Cardiac ventricle fibroblast (primary cell): ENCODE measurements around the genes CRBN and BHLHE40.

DNA sequence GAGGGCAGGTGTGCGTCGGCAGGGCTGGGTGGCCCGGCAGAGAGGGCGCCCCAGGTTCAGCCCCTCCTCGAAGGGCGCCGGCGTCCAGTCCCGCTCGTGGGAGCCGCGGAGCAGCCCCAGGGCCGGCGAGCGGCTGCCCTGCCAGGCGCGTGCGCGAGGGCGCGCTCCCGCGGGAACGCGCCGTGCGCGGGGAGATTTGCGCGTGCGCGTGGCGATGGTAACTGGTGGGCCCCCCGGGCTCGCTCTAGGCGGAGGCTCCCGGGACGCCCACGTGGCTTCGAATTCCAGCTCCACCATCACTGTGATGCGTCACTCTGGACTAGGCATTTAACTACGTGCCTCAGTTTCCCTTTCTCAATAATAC, 1.6 kb downstream of the CHL1 start:
- RAMPAGE, long total RNA = no peak

GRCh38 chr3:232771-233311, 36.3 kb downstream of the CHL1 start:
- RAMPAGE, long total RNA = no peak

GRCh38 chr3:1805171-1805709, 293.4 kb upstream of the CNTN4 start:
- RAMPAGE, long total RNA = no peak

DNA sequence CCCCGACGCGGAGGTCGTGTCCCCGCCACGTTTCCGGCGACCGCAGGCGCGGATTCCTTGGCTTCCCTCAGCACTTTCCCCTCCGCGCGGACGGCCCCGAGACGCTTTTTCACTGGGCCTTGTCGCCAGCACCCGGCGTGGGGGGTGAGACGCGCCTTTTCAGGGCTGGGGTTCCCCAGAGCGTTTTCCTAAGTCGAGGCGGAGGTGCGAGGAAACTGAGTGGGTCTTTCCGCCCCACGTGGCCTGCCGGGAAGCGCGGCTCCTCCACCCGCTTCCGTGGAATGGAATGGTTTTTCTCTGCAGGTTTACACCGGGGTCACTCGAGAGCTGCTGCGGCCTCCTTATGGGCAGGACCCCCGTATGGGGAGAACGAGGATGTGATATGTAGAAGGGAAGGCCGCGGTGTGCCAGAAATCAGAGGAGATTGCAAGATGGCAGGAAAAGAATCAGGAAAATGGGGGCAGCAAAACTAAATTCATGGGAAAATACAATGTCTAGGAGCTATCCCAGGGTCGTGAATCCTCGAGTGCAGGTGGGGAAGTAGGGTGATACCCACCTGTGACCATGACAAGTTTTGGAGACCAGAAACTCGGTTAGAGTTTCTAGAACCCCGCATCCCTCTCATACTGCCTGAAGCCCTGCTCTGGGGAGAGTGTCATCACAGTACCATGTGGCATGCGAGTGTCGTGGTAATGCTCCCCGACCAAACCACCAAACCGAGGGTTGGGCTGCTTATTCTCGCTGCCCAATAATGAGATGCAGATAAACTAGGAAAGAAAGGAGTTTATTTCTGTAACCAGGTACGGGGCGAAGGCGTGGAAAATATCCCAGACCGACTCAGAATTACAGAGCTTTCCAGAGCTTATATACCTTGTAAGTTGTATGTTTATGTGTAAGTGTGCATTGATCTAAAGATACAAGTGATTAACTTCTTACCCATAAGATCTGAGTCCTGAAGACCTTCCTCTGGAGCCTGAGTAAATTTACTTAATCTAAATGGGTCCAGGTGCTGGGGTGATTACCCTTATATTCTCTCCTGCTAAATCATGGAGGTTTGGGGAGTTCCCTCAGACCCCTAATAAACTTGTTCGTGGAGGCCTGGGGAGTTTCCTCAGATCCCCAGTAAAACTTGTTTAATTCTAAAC, 778 bp downstream of the TRNT1 start:
- RAMPAGE, long total RNA = no peak

DNA sequence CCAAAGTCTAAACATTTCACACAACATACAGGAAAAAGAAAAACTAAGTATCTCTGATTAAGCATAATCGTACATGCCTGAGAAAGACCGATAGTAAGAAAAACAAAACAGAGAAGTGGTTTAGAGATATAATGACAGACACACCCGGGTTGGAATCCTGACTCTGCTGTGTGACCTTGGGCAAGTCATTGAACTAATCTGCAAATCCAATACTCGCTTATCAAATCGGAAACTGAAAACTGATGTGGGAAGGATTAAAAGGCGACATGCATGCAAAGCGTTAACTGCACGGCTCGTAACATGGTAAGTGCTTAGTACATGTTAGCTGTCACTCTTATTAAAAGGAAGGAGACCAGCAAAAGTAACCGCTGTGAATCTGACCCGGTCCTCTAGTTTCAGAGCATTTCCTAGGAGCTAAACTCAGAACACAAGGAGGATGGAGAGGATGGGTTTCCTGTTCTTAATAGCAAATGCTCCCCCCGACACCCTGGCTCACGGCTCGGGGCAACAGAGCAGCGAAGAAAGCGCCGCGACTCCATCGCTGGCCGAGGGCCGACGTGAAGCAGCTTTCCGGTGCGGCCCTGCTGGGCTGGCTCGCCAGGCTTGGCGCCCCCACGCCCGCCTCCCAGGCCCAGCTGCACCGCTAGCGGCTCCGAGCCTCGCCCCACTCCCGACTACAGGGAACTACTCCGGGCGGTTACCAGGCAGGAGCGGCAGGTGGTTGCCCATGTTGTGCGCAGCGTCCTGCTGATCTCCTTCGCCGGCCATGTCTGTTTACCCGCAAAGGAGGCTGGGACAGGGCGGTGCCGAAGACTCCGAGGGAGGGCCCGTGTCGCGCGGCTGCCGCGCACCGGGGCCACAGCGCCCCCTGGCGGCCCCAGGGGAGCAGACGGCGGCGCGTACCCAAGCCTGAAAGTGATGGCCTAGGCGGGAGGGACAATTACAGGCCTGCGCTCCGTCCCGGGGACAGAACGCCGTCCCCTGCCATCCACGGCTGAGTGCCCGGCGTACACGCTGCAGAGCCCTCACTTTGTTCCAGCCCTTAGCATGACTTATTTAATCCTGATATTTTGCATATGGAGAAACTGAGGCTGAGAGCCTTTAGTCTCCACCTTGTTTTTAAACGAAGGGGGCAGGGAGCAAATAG, at the start of gene CRBN:
TSS of gene CRBN (minus strand) at position 772 of the 1,147 bp plus-strand sequence.
- RAMPAGE, long total RNA = no peak

DNA sequence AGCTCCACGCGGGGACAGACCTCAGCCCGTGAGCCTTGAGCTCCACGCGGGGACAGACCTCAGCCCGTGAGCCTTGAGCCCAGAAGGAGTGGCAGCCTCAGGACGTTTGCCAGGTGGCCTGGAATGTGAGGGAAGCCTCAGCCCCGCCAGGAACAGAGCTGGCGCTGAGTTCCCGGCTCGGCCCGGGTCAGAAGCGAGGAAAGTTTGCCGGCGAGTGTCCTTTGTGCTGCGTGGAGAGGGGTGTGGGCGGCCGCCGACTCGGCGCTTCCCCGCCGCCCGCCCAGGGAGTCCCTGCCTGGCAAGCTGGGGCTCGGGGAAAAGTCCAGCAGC, 1.4 kb downstream of the LRRN1 start:
- RAMPAGE, long total RNA = no peak

DNA sequence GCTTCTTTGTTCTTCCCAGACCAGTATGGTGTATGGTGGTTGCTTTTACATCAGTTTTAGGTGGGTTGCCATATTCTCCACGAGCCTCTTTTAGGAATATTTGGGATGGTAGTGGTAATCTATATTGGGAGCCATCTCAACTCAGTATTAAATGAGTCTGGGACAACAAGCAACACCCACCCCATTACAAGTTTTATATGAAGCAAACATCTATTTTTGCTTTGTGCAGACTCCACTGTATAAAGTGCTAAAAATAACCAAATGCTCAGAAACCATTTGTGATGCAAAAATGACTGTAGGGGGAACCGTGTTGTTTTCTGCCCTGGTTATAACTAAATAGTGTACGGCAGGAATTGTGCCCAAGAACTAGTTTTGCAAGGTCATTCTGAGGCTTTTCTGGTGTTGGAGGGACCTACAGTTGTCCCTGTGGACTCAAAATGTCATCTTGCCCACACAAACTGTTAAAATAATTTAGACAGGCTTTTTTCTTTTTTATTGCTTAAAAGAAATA, 88.3 kb downstream of the ITPR1 start:
- RAMPAGE, long total RNA = no peak

GRCh38 chr3:4688330-4688852, 195.2 kb downstream of the ITPR1 start:
- RAMPAGE, long total RNA = no peak

- RAMPAGE, long total RNA = no peak
These were observed 220.8 kb downstream of the ITPR1 start for GRCh38 chr3:4713704-4714667.

DNA sequence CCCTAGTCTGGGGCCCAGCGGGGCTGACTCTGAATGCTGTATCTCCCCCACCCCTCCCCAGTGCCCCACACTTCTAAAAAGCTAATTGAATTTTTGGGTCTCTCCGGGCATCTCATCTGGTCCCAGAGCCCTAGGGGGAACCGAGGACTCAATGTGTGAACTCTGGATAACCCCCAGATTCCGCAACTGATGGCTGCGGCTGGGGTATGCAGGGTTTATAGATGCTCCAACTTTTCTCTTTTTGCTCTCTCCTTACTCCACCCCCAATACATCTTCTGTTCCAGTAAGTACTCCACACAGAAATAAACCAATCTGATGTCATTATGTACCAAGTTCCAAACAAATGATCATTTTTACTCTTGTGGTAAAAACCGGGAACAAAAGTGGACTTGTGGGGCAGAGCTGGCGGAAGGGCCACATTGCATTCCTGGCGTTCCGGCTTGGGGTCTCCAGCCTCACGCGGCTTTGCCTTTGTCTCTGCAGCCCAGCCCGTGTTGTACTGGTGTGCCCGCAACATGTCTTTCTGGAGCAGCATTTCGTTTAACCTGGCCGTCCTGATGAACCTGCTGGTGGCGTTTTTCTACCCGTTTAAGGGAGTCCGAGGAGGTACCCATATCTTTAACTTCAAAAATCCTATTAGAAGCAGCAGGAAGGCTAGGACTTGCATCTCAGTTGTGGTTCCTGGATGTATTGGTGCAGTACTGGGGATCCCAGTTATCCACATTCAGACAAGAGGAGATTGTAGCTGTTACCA, 184.5 kb upstream of the BHLHE40 start:
- RAMPAGE, long total RNA = no peak

GRCh38 chr3:4817611-4818496, 161.4 kb upstream of the BHLHE40 start:
- RAMPAGE, long total RNA = no peak

DNA sequence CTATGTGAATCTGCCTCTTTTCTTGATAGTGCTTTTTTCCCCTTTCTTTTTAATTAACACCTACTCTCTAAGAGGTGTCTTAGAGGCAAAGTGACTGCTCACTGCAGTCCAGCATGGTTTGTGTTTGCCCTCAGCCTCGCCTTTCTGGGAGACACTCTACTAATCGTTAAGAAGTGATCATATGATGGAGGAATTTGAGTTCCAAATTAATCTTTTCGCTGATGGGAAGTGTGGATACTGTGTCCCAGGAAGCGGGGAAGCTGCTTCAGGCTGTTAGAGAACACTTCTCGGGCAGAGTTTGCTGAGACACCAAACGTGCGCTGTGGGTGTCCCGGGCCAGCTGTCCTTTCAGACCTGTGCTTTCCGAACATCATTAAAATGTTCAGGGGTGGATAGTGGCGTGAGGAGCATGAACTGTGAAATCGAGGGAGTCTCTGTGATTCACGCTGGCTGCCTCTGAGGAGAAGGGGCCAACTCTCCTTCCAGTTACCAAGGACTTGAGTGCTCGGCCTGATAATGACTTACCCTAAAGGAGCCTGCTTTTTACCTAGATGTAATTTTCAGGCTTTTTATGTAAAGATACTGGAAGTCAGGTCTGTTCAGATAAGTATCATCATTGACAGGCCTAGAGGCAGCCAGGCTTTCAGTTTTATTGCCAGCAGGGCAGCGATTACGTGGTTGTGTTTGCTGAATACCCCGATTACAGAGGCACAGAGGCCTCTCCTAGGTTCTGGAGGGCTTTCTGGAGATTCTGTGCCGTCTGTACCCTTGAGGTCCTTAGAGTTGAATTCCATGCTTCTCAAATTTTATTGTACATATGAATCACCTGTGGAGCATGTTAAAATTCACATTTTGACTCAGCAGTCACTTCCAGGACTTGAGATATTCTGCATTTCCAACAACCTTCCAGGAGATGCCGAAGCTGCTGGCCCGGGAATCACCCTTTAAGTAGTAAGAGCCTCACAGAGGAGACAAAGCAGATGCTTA, 160.4 kb upstream of the BHLHE40 start:
- RAMPAGE, long total RNA = no peak

DNA sequence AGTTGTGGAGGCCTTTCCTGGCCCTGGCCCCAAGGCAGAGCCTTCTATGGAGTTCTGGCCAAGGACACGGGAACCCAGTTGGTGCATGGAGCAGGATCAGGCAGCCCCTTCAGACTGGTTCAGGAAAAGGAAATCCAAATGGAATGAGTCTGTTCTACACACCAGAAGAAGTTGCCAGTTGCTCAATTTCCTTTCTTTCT, 29.0 kb upstream of the BHLHE40 start:
- RAMPAGE, long total RNA = no peak

GRCh38 chr3:4979052-4980057, at the start of gene BHLHE40:
Gene BHLHE40 (plus strand): TSS chr3:4979437.
- RAMPAGE, long total RNA = no peak

- RAMPAGE, long total RNA = no peak
These were observed 5.4 kb downstream of the BHLHE40 start for GRCh38 chr3:4984602-4985025.

GRCh38 chr3:5055563-5056204, 66.4 kb upstream of the ARL8B start:
- RAMPAGE, long total RNA = no peak

DNA sequence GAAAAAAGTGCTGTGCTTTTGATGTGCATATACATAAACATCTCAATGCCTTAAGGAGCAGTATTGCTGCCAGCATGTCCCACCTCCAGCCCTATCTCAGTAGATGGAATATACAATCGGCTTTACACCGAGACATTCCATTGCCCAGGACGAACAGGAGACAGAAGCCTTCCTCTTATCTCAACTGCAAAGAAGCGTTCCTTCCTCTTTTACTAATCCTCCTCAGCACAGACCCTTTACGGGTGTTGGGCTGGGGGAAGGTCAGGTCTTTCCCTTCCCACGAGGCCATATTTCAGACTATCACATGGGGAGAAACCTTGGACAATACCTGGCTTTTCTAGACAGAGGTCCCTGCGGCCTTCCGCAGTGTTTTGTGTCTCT, 40.2 kb upstream of the ARL8B start:
- RAMPAGE, long total RNA = no peak

DNA sequence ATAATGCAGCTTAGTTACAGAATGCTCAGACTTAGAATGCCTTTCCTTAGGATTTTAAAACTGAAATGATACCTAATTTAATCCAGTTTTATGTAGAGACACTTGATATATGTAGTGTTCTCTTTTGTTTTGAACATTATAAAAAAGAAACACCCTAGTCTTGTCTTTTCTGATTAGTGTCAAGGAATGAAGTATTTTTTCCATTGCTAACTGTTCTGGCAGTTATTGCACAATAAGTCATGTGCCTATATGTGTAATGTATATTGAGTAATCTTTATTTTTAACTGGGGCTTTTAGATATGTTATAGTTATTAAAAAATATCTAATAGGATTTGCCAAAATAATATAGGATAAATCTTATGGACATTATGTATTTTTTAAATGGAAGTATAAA, 4.5 kb downstream of the ARL8B start:
- RAMPAGE, long total RNA = no peak

- RAMPAGE, long total RNA = no peak
These were observed 31.0 kb downstream of the EDEM1 start for GRCh38 chr3:5218549-5218924.

DNA sequence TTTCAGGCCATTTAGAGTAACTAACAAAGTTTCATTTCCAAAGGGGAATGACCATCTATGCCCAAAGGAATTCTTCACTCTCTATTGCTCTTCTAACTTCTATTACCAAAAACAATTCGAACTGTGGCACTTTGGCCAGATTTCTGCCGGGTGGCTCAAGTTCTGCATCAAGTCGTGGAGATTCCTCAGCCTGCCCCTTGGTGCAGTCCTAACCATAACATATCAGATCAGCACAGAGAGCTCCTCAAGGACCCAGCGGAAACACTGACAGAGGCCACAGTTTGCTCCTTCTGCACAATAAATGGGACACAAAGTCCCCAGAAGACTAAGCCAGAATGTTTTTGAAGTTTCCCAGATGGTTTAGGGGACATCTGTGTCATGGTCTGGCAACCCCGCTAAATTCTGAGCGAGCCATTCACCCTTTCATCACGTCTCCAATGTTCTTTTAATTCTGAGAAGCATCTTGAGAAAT, 65.0 kb upstream of the LMCD1 start:
- RAMPAGE, long total RNA = no peak